Sternocleidomastoid (tissue), 1 donor: Measurements from ENCODE around the gene DDC.

DNA sequence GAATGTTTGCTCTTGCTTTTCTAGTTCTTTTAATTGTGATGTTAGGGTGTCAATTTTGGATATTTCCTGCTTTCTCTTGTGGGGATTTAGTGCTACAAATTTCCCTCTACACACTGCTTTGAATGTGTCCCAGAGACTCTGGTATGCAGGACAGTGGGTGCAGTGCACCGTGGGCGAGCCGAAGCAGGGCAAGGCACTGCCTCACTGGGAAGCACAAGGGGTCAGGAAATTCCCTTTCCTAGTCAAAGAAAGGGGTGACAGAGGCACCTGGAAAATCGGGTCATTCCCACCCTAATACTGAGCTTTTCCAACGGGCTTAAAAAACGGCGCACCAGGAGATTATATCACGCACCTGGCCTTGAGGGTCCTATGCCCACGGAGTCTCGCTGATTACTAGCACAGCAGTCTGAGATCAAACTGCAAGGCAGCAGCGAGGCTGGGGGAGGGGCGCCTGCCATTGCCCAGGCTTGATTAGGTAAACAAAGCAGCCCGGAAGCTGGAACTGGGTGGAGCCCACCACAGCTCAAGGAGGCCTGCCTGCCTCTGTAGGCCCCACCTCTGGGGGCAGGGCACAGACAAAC, 107.6 kb upstream of the VWC2 start:
- PRO-cap: no peak

DNA sequence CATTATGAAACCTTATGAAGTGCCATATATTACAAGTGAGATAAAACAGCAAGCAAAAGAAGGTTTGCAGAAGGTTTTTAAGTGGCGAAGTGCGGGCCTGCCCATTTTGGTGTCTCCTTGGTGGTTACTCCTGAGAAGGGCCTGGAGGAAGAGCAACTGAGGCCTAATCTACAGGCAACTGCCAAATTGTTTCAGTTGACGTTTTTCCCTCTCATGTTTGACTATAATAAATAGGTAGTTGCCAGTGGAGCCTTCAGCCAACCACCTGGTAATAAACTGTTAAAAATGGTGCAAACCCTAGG, 3.6 kb downstream of the IKZF1 start:
- PRO-cap: no peak

- PRO-cap: no peak
Measured at GRCh38 chr7:50345830-50346589, 41.5 kb downstream of the IKZF1 start.

DNA sequence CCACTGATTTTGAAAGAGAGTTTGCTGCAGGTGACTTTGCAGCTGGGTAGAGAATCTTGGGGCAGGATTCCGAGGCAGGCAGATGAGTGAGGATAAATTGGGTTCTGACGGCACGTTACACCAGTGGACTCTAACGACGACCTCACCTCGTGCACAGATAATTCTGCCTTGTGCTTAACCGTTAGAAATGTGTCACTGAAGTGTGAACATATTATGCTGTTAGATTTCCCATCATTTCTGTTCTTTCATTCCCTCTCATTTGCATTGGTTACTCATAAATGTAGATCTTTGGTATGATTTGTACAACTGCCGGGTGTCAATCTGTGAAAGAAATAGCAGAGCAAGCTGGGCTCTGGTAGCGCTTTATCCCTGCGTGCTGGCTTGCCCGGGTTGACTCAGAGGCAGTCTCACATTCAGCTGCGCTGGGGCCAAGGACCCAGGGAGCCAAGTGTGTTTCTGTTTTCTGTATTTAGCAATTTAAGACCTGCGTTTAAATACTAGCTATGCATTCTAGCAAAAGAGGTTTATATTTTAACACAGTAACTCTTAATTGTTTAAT, 46.0 kb downstream of the IKZF1 start:
- PRO-cap: no peak

DNA sequence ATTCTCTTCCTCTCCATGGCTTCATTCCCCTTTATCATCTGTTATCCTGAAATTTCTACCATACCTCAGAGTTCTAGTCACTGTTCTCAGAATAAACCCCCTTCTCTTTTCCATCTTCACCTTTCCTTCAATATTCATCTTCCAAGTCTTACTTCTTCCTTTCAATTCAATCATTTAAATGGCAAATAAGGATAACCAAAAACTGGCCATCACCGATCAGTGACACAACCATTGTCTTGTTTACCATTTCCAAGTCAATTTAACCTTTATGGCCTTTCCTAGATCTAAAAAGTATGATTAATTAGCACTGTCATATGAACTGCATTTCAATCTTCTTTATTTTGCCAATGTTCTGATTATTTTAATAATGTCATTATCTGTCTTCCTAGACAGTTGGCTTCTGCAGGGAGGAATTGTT, 1.1 kb downstream of the FIGNL1 start:
- PRO-cap: no peak

DNA sequence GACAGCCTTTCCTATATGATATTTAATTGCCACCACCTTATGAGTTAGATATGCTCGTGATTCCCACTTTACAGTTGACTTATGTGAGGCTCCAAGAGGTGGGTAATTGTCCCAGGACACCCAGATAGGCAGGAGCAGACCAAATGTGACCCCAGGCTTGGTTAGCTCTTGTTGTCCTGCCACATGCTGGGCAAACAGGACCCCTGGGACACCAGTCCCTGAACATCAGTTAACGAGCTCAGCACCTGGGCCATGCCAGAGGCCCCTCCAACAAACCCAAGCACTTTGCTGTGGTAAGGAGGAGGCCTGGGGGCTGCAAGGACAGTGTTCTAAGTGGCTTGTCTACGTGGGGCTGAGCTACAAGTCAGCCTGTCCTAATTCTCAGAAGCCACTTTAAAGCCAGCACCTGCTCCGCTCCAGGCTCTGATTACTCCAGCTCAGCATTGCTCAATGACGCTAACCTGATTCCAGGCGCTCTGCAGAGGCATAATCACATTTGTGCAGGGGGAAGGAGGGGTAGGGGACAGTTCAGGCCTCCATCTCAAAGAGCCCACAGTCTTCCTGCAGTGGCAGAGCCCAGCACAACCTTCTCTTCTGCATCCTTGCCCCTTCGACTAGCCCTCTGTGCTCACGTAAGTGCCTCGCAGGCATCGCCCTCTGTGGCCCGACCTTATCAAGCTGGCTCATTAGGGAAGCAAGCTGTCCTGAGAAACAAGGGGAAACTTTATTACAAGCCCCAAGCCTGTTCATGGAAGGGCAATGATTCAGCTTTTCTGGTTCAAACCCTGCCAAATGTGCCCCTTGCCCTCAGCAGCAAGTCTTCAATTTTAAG, 57.2 kb downstream of the DDC start:
- PRO-cap: no peak

- PRO-cap: no peak
Measured at GRCh38 chr7:50513564-50513953, 51.6 kb downstream of the DDC start.

DNA sequence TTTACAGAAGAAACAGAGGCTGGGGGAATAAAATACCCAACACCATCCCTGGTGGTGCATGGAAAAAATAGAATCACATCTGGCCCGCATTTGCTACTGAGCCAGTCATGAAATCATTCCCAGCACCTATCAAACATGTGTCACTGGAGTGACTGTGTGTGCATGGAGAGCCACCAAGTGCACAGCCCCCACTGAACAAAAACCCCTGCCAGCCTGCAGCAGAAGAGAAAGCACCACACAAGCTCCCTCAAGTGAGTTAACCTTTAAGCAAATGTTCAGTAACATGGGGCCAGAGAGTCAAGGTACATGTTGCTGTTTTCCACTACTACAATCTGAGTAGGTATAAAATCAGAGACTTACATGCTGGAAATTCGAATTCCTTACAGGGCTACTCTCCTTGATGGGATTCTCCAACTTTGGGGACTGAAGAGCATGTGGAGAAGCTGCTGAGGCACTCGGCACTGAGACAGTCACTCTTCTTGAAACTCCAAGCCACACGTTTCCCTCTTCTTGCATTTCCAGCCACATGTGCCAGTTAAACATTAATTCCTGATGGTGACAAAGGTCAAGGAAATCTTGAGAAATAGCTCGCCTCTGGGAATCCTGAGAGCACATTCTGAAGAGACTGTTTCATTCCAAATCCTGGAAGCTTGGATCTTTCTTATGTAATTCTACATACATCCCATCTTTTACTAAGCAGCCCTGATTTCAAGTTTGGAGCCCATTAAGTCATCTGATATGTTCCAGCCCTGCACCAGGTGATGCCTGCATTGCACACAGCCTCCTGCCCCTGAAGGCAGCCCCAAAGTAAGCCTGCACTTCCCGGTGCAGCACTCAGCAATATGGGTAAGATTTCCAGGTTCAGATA, at the start of gene DDC:
Gene DDC, minus strand, starts transcription at position 481 of the 868 bp plus-strand sequence.
- PRO-cap: no peak

DNA sequence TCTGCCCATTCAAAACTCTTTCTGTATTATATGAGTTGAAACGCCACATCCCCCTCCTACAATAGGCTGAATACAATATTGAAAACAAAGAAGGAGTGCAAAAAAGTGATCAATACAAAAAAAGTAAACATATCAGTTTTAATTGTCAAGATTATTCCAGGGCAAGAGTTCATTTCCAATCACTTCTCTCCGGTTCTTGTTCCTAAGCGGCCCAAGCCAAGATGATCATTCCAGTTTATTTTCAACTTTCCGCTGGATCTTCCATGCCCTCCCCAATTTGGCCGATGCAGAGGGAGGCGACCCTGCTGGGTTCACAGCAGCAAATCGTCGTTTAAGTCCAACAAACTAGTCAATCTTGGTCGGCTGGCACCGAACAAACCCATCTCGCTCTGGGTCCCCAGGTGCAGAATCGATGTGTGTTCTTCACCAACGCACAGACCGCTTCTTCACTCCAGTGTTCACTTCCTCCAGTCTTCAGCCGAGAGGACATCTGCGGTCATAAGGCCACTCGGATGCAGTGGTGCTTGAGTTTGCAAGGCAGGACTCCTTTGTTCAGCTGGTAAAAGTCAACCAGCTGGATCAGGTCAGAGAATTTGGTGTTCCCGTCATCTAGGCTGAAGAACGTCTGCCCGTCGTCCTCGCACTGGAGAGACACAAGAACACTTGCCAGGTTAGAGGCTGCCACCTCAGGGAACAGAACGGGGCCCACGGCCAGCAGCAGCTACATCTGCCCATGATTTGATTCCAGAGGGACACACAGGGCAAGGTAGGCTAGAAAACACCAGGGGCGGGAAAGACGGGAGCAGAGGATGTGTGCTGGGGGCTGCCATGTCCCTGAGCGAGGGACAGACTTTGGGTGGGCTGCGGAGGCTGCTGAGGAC, 27.5 kb upstream of the DDC start:
- PRO-cap: no peak

- PRO-cap: no peak
Measured at GRCh38 chr7:50673559-50674258, 108.5 kb upstream of the DDC start.

GRCh38 chr7:50701998-50702407, 80.7 kb downstream of the GRB10 start:
- PRO-cap: no peak

DNA sequence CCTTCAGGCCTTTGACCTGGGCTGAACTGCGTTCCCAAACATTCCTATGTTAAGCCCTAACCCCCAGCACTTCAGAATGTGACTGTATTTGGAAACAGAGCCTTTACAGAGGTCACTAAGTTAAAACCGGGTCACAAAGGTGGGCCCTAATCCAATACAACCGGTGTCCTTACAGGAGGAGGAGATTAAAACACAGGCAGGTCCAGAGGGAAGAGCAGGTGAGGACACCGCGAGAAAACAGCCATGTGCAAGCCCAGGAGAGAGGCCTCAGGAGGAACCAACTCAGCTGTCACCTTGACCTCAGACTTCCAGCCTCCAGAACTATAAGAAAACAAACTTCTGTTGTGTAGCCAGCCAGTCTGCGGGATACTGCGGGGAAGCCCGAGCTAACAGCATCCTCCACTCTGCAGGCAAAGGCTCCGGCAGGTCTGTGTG, 27.9 kb downstream of the GRB10 start:
- PRO-cap: no peak

- PRO-cap: no peak
Measured at GRCh38 chr7:51255046-51255948, 61.3 kb downstream of the COBL start.

GRCh38 chr7:54542967-54543459, 838 bp downstream of the VSTM2A start:
- PRO-cap: no peak

DNA sequence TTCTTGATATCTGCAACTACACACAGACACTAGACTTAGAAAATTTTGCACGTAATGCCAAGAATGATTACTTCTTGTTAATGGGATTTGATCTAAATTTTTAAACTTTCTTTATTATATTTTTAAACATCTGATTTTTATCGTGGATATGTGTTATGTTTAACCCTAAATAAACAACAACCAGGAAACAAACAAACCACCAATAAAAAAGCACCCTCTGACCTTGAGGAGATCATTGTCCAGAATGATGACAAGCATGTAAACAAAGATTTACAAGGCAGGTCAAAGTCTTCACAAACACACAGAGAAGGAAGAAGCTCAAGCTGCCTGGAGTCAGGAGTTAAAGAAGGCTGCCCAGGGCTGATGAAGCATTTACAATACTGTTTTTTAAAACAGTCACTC, 31.1 kb upstream of the EGFR start:
- PRO-cap: no peak

GRCh38 chr7:55026511-55027368, 7.9 kb downstream of the EGFR start:
- PRO-cap: no peak

- PRO-cap: no peak
Measured at GRCh38 chr7:55100975-55101573, 82.3 kb downstream of the EGFR start.

- PRO-cap: no peak
Measured at GRCh38 chr7:55177508-55178013, 158.7 kb downstream of the EGFR start.

DNA sequence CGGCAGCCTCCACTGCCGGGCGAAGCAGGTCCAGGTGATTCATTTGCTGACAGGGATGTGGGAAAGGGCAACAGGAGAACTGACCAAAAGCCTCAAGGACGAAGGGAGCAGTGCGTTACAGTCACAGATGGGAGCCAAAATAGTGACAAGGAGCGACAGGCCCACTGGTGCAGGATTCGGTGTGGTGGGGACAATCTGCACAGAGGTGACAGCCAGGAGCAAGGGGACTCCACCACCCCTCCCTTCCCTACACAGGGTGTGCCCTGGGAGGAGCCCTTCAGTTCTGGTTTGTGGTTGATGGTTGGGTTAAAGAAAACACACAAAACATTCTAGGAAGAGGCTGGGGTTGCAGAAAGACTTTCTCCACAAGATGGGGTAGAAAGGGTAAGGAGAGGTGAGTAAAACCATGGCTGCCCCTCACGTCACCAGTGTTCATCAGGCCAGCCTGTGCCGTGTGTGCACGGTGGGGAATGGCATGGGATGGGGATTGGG, 96.9 kb downstream of the VOPP1 start:
- PRO-cap: no peak

- PRO-cap: no peak
Measured at GRCh38 chr7:55547750-55548529, 24.4 kb downstream of the VOPP1 start.